ENCODE data around the gene ZNF423.

- PRO-cap: no peak
Observed at GRCh38 chr16:48386797-48387333, 1.7 kb upstream of the SIAH1 start.

- PRO-cap: no peak
Observed at GRCh38 chr16:48577296-48578152, 32.5 kb downstream of the N4BP1 start.

DNA sequence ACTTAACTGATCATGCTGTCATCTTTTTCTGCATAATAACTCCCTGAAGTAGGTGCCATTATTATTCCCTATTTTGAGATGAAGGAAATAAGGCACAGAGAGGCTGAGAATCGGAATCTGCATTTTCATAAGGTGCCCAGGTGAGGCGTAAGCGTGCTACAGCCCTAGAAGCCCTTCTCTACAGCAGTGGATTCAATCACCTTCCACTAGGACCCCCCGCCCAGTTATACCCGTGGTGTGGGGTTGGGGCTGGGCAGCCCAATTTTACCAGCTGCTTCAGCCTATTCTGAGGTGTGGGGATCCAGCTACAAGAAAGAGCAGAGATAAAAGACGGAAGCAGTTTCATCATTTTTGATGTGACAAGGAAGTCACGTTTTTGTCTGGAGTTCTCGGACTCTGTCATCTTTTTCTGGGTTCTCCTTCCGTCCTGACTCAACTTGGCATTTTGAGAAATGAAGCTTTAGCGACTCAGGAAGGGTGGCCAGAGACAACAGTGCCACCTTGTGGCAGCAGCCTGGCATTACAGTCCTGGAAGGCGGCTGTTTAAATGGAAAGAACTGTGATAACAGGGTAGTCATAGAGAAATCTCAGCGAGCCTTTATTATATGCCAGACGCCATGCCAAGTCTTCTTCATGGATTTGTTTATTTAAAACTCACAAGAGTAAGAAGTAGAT is 20.3 kb upstream of the N4BP1 start:
- PRO-cap: no peak

- PRO-cap: no peak
Observed at GRCh38 chr16:49170647-49170982, 111.0 kb downstream of the CBLN1 start.

DNA sequence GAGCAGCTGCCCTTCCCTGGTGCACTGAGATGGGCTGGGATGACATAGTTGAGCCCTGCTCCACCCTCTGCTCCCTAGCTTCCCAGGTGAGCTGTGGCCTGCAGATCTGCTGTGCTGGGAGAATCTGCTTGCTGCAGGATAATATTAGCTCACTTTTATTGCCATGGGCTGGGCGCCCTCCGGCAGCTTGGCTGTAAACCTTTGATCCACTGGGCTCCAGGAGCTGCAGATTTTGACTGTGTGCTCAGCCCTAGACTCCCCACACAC is 101.8 kb downstream of the CBLN1 start:
- PRO-cap: no peak

GRCh38 chr16:49452467-49453126 is 79.0 kb downstream of the C16orf78 start:
- PRO-cap: unidirectional peak, minus-strand start at chr16:49452686

- PRO-cap: no peak
Observed at GRCh38 chr16:49464922-49465121, 91.2 kb downstream of the C16orf78 start.

DNA sequence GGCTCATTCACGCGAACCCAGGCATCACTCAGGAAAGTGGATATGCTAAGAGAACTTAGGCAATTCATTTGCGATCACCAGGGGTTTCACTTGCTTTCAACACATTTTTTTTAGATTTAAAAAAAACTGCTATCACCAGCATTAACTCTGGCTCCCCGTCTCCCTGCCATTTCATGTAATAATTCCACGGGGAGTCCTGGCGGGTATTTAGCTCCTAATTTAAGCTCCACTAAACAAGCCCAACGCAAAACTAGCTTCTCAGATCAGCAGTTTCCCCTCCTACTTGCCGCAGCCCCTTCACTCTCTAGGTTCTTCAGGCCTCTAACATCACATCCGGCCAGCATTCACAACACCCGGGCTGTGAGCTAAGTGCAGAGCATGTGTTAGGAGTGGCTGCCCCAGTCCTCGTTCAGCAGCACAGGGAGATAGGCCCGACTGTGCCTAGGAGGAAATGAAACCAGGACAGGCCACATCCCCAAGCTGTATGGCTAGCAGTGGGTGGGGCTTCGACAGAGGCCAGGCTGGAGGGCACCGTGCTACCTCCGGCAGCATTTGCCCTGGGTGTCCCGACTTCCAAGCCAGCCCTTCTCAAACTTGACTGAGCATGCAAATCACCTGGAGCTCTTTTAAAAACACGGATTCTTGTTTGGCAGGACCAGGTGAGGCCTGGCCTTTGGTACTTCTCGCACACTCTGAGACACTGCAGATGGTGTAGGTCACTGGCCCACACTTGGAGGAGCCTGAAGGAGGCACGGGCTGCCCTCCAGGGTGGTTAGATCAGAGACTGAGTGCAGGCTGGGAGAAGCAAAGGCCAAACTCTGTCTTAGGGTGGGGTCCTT is 201.8 kb downstream of the C16orf78 start:
- PRO-cap: no peak

DNA sequence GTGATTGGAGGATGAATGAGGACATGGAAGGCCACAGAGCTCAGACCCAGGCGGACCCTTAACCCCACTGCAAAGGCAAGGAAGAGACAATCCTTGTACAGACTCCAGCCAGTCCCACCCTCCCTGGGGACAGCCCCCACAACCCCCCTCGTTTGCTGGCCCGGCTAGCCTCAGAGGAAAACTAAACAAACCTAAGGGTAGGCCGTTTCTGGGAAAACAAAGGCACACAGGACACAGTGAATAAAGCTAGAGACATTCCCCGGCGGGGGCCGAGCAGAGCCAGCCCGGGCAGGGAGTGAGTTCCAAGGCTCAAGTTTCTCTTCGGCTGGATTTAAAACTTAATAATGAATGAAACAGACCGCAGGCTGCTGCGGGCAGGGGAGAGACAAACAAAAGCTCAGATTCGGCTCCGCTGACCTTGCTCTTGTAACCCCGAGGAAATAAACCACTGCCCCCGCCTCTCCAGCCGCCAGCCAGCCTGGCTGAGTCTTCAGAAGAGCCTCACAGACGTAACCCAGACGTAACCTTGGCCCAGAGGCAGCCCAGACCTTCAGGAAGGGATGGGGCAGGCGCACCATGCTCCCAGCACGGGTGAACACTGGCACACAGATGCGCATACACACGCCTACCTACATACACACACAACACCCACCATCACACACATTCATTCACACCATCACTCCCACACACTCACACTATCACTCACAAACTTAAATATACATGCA is 216.1 kb downstream of the ZNF423 start:
- PRO-cap: no peak

- PRO-cap: no peak
Observed at GRCh38 chr16:49700444-49701814, 155.0 kb downstream of the ZNF423 start.

- PRO-cap: no peak
Observed at GRCh38 chr16:49702099-49702772, 153.7 kb downstream of the ZNF423 start.

DNA sequence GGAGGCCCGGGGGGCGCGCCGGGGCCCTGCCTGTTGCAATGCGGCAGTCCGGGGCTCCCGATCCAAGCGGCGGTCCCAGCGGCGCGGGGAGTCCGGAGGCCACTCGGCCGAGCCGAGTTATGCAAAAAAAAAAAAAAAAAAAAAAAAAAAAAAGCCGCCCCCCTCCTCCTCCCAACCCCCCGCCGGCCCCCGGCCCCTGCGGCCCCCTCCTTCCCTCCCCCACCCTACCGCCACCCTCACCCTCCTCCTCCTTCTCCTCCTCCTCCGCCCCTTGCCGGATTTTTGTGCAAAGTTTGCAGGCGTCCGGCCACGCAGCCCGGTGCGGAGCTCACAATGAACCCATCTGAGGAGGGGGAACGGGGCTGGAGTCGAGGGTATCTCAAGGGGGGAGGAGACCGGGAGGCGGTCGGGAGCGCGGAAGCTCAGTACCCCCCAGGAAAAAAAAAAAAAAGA is at the start of gene ZNF423:
ZNF423 (minus strand) TSS at position 122 of the 453 bp plus-strand sequence.
- PRO-cap: unidirectional peak, plus-strand start at position 289 of the sequence

- PRO-cap: no peak
Observed at GRCh38 chr16:49923949-49924531, 68.1 kb upstream of the ZNF423 start.

DNA sequence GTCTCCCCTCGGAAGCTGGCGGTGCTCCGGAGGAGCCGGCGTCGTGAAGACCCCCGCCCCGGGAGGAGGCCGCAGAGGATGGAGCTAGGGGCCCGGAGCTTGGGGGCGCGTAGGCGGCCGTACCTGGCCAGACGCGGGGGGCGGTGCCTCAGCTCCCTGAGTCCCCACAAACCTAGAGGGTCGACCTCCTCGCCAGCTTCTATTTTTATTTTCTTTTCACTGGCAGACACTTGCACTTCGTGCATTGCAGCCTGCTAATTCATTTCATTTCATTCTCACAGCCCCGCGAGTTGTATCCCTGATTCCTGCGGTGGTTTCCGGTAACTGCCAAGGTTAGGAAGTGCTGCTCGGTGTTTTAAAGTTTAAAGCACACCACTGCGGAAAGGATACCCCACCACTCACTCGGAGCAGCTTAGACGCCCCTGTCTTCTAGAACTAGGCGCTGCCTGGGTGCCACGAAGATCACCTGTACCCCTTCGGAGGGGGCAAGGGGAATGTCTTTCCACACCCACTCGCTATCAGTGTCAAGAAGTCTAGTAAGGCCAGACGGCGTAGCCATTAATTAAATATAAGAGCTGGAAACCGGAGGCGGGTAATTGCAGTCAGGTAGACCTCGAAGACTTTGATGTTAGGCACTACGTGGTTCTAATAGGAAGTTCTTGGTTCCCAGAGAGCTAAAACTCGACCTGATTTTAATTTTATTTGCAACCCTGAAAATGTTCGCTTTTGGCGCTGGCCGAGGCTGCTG is 519 bp downstream of the CNEP1R1 start:
- PRO-cap: no peak

DNA sequence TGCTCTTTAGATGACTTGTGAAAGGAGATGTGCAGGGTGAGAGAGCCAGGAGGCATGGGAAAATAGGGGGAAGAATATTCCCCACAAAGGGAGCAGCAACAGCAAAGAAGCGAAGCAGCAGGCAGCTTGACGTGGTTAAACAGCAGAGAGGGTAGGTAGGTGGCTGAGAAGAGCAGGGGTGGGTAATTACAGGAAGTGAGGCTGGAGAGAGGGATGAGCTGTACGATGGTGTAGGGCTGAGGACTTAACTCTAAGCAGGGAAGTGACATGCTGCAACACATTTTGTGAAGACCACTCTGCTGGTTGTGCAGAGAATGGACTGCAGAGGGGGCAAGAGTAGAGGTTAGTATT is 1.6 kb downstream of the HEATR3 start:
- PRO-cap: no peak

GRCh38 chr16:50224749-50225074 is 41.6 kb upstream of the ADCY7 start:
- PRO-cap: no peak

DNA sequence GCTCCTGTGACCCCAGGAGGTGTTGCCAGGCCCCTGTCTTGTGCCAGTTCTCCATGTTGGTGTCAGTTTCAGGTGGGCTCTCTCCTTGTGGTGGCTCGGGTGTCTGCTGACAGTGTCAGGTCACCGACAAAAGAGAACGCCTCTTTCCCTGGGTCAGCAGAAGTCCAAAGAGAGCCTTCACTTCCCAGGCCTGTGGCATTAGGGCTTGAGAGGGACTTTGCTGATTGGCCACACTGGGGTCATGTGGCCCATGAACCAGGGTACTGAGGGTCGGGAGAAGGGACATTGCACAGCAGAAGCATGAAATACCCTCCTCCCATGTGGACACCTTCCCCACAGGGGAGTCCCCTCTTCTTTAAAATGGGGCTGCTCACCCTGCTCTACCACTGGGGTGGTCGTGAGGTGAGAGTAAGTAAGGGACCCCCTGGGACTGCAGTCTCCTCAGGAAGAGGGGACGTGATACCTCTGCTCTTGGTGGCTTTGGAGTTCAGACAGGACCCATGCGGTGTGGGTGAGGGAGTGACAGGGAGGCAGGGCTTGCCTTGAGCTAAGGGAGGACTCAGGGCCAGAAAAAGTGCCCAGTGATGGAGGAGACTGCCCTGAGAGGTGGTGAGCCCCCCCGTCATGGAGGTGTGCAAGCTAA is 17.1 kb downstream of the ADCY7 start:
- PRO-cap: no peak

DNA sequence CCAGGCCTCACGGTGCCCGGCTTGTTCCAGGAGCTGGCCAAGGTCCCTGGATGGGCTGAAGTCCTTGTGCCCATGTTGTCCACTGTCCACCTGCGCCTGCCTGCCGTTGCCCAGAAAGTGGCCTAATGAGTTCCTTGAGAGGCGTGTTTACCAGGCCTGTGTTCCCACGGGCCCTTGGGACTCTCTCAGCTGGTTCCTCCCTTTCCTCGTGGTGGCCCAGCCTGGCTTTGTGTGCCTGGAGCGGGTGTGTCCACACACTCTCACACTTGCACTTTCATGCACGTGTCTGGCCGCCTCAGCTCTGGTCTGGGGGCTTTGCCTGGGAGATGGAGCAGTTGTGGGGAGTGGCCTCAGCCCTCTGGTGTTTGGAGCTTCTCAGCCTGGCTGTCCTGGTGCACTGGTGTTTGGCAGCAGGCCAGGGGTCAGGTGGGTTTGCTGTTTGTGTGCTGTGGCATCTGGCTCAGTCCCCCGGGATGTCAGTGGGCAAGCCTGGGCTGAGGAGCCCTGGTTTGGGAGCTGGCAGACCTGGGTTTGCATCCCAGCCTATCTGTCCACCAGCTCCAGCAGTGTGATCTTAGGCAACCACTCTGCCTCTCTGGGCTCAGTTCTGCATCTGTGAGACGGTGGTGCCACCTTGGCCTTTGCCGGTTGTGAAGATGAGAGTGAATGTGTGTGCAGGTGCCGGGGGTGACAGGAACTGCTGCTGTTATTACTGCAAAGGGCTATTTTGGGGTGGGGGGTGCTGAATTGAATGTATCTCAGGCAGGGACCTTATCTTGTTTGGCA is 18.1 kb downstream of the ADCY7 start:
- PRO-cap: no peak

DNA sequence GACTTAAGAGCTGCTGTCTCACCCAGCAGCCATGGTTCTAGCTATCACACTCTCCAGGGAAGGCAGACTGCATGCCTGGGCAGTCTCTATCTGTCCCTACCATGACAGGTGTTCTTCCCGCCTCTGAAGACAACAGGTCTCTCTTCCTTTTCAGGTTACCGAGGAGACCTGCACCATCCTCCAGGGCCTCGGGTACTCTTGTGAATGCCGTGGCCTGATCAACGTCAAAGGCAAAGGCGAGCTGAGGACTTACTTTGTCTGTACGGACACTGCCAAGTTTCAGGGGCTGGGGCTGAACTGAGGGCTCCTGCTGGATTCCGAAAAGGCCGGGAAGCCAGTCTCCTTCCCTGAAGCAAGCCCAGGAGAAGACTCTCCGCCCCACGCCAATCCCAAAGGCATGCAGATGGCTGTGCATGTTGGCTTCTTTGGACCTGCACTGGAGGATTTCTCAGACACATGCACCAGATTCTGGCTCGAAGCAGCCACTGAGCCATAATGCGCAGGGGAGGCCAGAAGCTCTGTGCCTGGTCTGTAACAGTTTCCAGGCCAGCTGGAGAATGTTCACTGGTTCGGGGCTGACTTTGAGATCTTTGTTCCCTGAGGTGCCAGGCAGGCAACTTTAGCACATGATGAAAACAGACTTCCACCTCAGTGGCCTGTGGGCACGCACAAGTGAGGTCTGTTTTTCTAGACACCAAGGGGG is 49.0 kb downstream of the ADCY7 start:
- PRO-cap: no peak

GRCh38 chr16:50324169-50324824 is 44.5 kb downstream of the BRD7 start:
- PRO-cap: no peak